T-cell (primary cell): ENCODE measurements around the genes IRX2 and IRX1.

GRCh38 chr5:1239814-1240415 lies 14.7 kb downstream of the SLC6A18 start:
- PRO-cap, 7 experiments, result no peak in any of the 7 experiments

GRCh38 chr5:1251770-1252573 lies 26.8 kb downstream of the SLC6A18 start:
- PRO-cap, 7 experiments, result no peak in any of the 7 experiments

GRCh38 chr5:1328482-1329238 lies 16.2 kb downstream of the CLPTM1L start:
- PRO-cap, 7 experiments, result no peak in any of the 7 experiments

DNA sequence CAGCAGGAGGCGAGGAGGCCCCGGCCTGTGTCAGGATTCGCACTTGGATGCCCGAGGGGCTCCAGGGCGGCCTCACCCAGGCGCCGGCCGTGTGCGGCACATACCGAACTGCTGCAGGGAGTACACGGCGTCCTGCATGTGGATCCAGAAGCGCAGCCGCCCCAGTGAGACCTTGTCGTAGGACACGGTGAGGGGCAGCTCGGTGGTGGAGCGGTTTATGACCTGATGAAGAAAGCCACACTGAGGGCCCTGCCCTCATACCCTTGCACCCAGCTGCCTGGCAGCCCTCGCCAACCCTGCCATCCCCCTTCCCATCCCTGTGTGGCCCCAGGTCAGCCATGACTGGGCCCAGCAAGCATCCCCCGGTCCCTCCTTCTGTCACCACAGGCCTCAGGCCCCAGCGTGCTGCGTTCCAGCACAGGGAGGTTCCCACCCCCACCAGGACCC lies 9.9 kb downstream of the CLPTM1L start:
- PRO-cap, 7 experiments, result no peak in any of the 7 experiments

DNA sequence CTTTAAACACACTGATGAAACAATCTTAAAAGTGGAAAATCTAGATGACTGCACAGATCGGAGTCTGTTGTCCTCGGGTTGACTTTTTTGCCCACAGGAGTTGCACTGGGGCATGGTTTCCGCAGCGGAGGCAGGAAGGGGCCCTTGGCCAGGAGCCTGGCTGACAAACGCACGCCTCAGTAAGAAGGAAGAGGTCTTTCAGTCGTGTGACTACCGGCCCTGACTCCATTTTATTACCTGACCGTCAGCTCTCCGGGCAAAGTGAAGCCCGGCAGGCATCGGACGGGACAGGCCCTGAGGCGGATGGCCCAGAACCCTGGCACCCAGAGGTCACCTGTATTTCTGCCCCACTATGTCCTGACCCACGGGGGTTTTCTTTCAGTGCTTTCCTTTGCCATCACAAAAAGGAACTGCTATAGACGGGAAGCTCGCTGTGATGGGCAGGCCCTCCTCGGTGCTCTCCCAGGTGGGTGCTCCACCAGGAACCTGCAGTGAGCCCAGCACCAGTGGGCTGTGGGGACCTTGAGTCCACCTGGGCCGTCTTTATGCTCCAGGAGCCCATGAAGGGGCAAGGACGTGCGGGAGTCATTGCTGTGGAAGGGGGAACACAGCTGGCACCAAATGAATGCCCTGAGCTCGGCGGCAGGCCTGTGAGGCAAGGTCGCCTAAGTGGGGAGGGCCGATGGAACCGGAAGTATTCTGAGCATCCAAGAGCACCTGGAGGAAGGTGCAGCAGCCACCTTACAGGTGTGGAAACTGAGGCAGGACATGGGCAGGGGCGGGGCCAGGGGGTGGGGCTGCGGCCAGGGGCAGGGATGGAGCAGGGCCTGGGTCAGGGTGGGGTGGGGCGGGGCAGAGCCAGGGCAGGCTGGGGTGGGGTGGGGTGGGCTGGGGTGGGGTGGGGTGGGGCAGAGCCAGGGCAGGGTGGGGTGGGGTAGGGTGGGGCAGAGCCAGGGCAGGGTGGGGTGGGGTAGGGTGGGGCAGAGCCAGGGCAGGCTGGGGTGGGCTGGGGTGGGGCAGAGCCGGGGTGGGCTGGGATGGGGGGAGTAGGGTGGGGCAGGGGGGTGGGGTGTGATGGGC lies 36.7 kb upstream of the SLC6A3 start:
- PRO-cap, 7 experiments, result no peak in any of the 7 experiments

DNA sequence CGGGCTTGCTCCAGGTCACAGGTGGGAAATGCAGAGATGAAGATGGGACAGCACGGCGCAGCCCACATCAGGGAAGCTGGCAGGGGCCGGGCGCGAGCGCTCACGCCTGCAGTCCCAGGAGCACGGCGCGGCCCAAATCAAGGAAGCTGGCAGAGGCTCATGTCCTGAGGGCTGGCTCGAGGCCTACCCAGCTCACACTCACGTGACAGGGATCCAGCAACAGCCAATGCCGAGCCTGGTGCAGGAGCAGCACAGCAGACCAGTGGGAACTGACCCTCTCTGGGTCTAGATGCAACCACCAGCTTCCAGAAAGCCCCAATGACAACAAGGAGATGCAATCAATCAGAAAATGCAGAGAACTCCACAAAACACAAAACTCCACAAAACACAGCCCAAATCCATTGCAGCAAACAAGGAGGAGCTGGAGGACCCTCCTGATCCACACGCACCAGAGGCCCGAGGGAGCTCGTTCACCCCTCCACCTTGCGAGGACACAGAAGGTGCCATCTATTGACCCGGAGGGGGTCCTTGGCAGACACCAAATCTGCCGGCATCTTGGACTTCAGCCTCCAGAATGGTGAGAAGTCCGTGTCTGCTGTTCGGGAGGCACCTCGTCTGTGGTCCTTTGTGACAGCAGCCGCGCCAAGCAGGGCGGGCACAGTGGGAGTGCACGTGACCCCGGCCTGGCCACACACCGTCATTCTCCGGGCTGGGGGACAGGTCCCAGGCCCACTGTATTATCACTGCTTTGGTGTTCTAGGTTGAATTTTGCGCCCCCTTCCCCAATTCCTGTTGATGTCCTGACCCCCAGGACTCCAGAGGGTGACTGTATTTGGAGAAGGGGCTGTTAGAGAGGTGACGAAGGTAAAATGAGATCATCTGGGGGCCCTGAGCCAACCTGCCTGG lies 16.0 kb downstream of the LPCAT1 start:
- PRO-cap, 7 experiments, result no peak in any of the 7 experiments

DNA sequence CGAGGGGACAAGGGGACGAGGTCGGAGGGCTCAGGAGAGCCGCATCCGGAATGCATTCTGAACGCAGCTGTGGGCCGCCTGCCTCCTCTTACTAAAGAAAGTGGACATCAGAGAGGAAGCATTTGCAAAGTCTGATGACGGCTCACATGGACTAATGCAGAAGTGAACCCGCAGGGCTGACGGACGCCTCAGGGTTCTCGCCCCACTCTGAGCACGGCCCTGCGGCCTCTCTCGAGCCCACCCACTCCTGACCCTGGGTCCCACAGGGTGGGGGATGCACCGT lies 5.9 kb downstream of the LPCAT1 start:
- PRO-cap, 7 experiments, result no peak in any of the 7 experiments

GRCh38 chr5:1594121-1595089 lies 70.6 kb upstream of the LPCAT1 start:
- PRO-cap, 7 experiments, result peak in 7 of 7 experiments; most common plus-strand start chr5:1594572 (in 4); most common minus-strand start chr5:1594454 (in 4)

DNA sequence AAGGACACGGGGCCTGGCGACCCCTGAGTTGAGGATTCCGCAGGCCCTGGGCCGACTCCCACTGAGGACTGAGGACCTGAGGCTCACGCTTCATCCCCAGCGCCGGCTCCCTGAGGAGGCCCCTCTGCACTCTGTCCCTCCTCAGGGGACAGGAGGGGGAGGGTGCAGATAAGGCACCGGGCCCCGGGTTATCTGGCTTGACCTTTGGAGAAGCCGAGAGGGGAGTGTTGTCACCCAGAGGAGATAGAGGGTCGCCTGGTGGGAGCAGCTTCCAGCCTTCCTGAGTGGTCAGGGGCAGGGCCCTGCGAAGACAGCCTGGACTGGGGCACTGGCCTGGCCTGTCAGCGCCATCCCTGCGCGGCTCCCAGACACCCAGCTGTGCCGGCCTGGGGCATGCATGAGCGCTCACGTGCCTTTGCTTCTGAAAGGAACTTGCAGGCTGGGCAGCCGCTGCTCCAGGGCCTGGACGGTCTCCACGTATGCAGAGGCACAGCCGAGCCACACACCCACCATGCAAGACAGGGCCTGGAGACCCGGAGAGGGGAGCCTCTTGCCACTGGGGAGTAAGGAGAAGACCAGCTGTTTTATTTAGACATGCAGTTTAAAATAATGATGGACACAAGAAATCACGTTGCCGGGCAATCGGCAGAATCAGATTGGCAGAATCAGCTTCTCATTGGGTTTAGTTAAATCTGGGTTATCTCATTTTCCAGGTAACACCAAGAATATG lies 40.0 kb downstream of the NDUFS6 start:
- PRO-cap, 7 experiments, result no peak in any of the 7 experiments

GRCh38 chr5:1881019-1881706 lies 1.6 kb downstream of the IRX4 start:
- PRO-cap, 7 experiments, result no peak in any of the 7 experiments

DNA sequence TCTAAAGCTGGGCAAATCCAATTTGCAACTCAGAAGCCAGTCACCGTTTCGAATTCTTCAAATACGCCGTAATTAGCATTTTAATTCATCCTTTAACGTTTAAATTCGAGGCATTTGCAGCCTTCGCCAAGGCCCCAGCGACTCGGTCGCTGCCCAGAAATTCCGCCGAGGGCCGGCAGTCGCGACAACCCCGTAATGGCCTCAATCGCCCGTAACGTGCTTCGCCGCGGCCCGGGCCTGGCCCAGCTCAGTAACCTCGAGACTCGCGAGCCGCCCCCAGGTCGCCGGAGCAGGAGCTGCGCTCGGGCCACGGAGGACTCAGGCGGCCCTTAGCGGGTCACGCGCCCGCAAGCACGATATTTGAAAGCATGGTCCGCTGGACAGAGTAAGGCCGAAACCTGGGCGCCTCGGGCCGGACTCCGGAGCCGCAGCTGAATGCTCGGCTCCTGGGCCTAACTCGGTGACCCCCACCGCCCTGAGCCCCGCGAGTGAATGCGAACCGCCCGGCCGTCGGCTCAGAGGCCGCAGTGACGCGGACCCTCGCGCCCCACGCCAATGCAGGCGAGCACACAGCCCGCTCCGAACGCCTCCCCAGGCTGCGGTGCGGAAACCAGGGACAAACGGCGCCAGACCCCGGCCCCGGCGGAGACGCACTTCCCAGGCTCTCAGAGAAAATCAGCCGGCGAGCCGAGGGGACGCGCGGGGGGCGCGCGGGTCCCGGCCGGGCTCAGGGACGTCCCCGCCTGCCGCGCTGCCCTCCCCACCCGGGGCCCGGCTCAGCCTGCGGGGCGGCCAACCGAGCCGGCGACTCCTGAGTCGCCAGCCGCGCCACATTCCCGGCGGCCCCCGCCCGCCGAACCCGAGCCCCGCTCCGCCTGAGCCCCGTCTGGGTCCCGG lies 998 bp downstream of the IRX2 start:
- PRO-cap, 7 experiments, result no peak in any of the 7 experiments

- PRO-cap, 7 experiments, result no peak in any of the 7 experiments
These were observed at the start of gene IRX2 for GRCh38 chr5:2751582-2752478. Gene IRX2 (minus strand): TSS chr5:2751677.

DNA sequence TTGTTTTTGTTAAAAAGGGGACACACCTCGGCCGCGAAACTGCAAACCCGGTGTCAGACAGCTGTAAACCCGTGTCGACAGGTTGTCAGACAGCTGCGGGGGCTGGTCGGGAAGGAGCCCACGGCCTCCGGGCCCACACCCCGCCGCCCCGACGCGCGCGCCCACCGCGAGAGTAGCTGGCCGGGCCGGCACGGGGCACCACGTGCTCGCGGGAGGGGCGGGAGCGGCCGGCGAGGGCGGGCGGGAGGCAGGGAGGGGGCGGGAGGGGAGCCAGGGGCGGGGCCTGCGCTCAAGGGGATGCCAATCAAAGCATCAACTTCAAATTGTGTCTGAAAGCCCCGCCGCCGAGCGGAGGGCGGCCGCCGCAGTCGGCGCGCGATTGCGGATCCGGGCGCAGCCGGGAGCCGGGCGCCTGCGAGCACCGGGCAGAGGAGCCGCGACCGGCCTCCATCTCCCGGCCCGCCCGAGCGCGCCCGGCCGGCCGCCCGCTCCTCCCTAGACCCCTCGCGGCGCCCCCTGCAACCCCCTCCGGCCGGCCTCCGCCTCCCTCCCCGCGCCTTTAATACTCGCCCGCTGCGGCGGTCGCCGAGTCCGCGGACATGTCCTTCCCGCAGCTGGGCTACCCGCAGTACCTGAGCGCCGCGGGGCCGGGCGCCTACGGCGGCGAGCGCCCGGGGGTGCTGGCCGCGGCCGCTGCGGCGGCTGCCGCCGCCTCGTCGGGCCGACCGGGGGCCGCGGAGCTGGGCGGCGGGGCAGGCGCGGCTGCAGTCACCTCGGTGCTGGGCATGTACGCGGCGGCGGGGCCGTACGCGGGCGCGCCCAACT lies at the start of gene IRX1:
TSS of gene IRX1 (plus strand) at position 326 of the 825 bp plus-strand sequence.
- PRO-cap, 7 experiments, result no peak in any of the 7 experiments

- PRO-cap, 7 experiments, result no peak in any of the 7 experiments
These were observed 258.6 kb downstream of the IRX1 start for GRCh38 chr5:3854129-3854754.

DNA sequence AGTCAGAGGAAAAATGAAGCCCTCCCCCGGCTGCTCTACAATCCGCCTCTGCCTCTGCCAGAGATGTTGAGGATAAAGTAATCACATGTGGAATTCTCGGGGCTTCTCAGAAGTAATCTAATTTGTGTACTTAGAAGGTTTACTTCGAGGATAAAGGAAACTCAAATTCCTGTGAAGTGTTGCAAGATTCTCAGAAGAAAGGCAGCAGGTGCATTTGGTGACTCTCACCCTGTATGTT lies 726.1 kb upstream of the ADAMTS16 start:
- PRO-cap, 7 experiments, result peak in 2 of 7 experiments; most common minus-strand start position 101 of the sequence (in 2)

DNA sequence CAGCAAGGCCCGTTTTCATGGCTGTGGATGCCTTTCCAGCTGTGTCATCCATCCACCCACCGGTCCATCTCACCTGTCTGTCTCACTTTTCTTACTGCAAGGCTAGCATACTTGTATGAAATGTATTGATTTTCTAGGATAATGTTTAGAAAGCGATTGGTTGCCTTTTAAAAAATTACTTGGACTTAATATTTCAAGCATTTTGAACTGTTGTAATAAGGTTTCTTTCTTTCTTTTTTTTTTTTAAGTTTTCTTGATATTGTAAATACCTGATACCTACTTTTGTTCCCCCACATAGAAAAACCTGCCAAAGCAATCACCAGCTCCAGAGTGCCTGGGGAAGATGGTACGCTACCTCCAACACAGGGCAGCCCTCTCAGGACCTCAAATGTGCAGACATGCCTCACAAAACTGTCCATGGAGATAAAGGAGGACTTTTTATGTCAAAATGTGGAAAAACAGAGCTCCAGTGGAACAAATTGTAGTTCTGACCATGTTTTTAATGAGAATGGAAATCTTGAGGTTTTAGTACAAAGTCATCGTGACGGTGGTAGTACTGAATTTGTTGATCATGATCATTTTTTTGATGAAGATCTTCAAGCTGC lies 34.7 kb downstream of the ICE1 start:
- PRO-cap, 7 experiments, result no peak in any of the 7 experiments

- PRO-cap, 7 experiments, result no peak in any of the 7 experiments
These were observed 30.6 kb downstream of the NSUN2 start for GRCh38 chr5:6602155-6602813.

DNA sequence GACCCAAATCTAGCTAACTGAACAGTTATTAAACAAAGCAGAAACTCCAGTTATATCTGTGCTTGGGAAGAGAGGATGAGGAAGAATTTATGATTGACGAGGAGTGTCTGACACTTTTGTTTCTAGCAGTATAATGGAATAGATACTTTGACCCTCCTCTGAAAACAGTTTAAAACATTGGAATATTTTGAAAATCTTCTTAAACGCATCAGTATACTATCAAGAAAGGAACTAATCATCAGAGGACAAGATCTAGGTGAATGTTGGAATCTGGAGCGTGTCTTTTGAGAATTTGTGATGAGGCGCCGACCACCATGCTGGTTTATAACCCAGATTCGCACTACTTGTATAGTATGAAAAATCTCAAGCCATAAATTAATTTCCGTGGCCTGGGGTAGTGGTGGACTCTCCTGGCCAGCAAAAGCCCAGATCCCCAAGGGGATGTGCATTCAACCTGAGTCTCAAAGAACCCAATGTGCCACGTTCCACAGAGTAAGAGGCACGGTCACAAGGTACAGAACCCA lies 23.2 kb downstream of the SRD5A1 start:
- PRO-cap, 7 experiments, result no peak in any of the 7 experiments

GRCh38 chr5:6737431-6737885 lies 24.2 kb downstream of the TENT4A start:
- PRO-cap, 7 experiments, result no peak in any of the 7 experiments

- PRO-cap, 7 experiments, result no peak in any of the 7 experiments
These were observed 32.7 kb downstream of the TENT4A start for GRCh38 chr5:6745803-6746539.